Esophagus muscularis mucosa (tissue), 4 donors: ENCODE results near the gene IGSF21.

DNA sequence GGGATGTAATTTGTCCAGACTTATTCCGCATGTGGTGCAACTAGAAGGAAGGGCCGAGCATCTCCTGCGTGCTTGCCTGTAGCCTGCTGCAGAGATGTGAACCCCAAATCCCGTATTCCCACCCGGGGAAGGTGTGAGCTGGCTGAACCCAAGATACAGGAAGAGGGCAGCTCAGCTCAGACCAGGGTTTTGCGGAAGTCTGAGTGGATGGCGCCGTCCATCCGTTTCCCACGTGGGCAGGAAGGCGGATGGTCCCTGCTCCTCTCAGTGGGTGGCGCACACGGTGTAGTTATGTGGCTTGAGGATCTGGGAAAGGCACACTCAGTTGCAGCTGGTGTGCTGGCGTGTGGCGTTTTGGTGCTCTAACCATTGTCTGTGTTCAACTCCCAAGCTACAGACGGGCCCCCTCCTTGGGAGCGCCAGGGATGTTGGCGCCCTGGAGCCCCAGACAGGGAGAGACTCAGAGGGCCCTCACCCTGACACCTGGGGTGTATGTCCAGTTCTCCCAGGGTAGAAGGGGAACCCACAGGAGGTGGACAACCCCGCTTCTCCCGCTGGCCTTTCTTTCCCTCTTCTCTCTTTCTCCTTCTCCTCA is 1.3 kb downstream of the CROCC start:
- PRO-cap = no peak
- RAMPAGE, long total RNA, 4 experiments = no peak in any of the 4 experiments

DNA sequence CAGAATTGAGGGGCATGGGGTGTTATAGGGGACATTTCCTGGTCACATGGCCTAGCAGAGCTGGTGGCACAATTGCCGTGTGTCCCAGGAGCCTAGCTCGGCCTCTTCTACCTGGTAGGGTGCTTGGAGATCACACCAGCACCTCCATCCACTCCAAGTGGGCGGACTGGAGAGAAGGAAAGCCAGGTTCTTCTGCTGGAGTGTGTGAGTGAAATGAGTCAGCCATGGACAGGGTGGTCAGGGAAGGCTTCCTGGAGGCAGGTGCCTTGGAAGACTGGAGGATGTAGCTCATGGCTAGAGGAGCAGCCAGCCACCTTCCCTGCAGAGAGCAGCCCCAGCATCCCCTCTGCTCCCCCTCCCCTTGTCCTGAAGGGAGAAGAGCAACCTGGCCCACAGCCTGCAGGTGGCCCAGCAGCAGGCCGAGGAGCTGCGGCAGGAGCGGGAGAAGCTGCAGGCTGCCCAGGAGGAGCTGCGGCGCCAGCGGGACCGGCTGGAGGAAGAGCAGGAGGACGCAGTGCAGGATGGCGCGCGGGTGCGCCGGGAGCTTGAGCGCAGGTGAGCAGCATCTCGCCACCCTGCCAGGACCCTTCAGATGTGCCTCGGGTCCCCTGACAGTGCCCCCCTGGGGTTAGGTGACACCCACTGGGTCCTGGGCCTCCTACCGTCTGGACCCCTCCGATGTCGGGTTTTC is 22.1 kb downstream of the CROCC start:
- PRO-cap = no peak
- RAMPAGE, long total RNA, 4 experiments = no peak in any of the 4 experiments

DNA sequence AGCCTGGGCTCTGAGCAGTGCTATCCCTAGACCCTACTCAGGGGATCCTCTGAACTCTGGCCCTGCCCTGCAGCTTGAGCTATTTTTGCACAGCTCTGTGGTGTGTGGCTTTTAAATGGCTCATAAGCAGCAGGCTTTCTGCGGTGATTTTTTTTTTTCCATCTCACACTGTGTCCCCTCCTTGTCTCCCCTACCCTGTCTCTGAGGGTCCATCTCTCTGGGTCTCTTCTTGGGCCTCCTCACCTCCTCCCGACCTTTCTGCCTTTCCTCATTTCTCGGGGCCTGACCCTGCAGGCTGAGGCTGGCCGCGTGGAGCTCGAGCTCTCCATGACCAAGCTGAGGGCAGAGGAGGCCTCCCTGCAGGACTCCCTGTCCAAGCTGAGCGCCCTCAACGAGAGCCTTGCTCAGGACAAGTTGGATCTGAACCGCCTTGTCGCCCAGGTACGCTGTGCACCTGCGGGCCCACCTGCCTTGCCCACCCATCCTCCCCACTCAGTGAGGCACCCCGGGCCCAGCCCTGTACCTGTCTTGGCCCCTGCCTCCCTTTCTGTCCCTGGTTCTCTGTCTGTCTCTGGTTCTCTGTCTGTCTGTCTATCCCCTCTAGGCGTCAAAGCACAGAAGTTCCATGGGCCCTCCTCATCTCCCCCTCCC is 24.4 kb downstream of the CROCC start:
- PRO-cap = no peak
- RAMPAGE, long total RNA, 4 experiments = no peak in any of the 4 experiments

DNA sequence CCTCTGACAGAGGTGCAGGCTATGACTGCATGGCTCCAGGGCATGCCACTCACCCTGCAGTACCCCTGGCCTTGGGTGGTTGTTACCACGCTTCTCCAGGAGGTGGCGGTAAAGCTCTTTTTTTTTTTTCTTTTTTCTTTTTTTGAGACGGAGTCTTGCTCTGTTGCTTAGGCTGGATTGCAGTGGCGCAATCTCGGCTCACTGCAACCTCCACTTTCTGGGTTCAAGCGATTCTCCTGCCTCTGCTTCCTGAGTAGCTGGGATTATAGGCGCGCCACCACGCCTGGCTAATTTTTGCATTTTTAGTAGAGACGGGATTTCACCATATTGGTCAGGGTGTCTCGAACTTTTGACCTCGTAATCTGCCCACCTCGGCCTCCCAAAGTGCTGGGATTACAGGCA is 28.7 kb downstream of the MFAP2 start:
- PRO-cap = no peak
- RAMPAGE, long total RNA, 4 experiments = no peak in any of the 4 experiments

GRCh38 chr1:17414824-17415369 is 24.6 kb downstream of the RCC2 start:
- PRO-cap = no peak
- RAMPAGE, long total RNA, 4 experiments = no peak in any of the 4 experiments

DNA sequence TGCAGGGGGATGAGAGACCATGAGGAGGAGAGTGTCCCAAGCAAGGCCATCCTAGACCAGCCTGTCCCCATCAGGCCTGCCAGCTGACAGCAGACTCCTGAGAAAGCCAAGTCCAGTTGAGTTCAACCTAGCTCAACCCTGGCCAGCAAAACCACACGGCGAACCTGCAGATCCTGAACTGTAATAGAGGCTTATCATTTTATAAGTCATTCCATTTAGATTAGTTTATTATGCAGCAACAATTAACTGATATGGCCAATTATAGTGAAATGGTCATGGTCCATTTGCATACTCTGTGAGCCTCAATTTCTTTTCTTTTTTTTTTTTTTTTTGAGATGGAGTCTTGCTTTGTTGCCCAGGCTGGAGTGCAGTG is 36.3 kb upstream of the ARHGEF10L start:
- PRO-cap = no peak
- RAMPAGE, long total RNA, 4 experiments = no peak in any of the 4 experiments

DNA sequence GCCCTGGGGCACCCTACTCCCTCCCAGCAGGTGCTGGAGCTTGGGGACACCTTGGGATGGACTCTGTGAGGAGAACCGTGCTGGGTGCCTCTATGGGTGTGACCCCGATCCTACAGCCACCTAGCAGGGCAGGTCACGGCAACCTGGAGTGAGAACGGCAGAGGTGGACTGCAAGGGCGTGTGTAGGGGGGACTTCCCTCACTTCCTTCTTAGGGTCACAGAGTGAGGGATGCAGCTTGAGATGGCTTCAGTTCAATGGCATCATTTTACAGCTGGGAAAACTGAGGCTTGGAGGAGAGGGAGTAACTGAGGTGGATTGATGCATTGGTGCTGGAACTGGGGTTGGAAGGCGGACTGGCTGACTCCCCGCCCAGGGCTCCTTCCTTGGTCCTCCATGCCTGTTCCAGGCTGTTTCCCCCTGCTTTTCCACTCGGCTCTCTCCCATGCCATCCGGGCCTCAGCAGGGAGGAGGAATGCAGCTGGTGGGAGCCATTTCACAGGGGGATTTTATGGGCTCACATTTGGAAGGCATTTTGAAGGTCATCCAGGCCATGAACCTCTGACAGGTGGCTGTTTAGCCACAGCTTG is 18.8 kb upstream of the ARHGEF10L start:
- PRO-cap = no peak
- RAMPAGE, long total RNA, 4 experiments = no peak in any of the 4 experiments

DNA sequence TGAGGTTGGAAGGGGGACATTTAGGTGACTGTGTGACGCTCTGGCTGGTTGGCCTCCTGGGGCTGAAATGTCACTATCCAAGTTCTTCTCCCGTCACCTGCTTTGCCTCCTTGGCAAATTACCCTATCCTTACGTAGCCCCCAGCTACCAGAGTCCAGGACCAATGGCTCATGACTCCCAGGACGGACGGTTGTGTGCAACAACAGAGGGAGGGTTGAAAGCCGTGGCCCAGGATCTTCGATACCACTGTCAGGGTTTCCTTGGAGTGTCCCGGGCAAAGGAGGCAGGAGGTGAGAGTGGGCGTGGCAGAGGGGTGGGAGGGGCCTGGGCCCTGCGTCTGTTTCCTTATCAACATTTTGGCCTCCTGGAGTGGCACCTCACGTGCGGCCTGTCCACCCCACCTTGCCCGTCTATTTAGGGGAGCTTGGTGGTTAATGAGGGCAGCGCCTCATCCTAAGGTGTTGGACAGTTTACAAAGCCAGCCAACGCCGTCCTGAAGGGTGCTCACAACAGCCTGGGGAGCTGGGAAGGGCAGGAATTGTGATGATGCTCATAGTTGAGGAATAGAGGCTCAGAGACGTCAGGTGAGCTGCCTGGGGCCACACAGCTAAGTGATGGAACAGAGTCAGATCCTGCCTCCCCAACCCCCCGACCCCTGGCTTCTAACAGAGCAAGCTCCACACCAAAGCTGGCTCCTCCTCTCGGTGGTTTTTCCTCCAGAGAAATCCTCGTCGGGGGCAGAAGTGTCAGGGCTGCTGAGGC is 17.5 kb upstream of the ARHGEF10L start:
- PRO-cap = no peak
- RAMPAGE, long total RNA, 4 experiments = no peak in any of the 4 experiments

DNA sequence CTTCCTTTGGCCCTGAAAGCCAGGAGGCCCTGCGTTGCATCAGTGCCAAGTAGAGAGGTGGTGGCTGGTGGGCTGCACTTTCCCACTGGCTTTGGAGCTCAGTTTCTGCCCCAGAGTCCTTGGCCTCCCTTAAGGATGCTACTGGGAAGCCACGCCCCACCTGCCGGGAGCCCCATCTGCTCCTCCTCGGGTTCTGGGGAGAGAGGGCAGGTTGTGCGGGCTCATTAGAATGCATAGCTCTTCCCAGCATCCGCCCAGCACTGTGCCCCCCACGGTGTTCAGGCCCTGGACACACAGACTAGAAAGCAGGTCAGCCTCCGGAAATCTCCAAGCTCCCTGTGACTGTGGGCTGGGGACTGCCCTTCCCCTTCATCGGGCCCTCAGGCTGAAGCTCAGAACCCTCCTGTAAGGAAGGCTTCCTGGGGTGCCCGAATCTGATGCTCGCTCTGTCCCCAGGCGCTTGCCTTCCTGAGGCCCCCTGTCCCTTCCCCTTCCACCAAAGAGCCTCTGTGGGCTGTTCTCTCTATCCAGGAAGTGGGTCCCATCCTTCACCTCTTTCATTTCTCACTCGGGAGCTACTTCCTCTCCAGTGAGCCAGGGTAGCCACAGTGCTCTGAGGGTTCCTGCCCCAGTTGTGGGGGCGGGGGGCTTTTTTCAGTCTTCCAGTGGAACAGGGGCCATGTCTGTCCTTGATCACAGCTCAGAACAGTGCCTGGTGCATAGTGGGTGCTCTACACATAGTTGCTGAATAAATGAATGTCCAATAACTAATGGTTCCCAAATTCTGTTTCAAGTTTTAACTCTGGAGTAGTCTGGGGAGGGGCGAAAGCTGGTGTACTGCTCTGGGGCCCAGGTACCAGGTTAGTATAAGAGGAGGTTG is 1.4 kb downstream of the ARHGEF10L start:
- PRO-cap = bidirectional peak, plus-strand start at position 175 of the sequence, minus-strand start at position 93 of the sequence; unidirectional peak, minus-strand start at position 340 of the sequence
- RAMPAGE, long total RNA, 4 experiments = no peak in any of the 4 experiments

DNA sequence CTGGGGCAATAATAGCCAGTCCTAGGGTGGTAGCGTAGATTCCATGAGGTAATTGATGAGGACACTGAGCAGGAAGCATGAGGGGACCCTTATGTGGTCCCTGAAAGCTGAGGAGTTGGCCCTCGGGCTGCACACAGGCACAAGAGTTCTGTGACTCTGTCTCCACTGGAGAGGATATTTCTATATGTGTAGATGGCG is 65.8 kb downstream of the ARHGEF10L start:
- PRO-cap = no peak
- RAMPAGE, long total RNA, 4 experiments = no peak in any of the 4 experiments

DNA sequence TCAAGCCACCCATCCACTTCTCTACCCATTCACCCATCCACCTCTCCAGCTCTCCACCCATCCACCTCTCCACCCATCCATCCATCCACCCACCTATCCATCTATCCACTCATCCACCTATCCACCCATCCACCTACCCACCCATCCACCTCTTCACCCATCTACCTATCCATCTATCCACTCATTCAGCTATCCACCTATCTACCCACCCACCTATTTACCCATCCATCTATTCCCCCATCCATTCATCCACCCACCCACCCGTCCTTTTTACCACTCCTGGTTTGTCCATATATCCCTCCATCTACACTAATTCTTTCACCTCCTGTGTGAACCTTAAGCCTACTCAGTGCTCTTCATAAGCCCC is 105.7 kb downstream of the ACTL8 start:
- PRO-cap = no peak
- RAMPAGE, long total RNA, 4 experiments = no peak in any of the 4 experiments

- PRO-cap = no peak
- RAMPAGE, long total RNA, 4 experiments = no peak in any of the 4 experiments
Measured at GRCh38 chr1:17875703-17876418, 120.7 kb downstream of the ACTL8 start.

DNA sequence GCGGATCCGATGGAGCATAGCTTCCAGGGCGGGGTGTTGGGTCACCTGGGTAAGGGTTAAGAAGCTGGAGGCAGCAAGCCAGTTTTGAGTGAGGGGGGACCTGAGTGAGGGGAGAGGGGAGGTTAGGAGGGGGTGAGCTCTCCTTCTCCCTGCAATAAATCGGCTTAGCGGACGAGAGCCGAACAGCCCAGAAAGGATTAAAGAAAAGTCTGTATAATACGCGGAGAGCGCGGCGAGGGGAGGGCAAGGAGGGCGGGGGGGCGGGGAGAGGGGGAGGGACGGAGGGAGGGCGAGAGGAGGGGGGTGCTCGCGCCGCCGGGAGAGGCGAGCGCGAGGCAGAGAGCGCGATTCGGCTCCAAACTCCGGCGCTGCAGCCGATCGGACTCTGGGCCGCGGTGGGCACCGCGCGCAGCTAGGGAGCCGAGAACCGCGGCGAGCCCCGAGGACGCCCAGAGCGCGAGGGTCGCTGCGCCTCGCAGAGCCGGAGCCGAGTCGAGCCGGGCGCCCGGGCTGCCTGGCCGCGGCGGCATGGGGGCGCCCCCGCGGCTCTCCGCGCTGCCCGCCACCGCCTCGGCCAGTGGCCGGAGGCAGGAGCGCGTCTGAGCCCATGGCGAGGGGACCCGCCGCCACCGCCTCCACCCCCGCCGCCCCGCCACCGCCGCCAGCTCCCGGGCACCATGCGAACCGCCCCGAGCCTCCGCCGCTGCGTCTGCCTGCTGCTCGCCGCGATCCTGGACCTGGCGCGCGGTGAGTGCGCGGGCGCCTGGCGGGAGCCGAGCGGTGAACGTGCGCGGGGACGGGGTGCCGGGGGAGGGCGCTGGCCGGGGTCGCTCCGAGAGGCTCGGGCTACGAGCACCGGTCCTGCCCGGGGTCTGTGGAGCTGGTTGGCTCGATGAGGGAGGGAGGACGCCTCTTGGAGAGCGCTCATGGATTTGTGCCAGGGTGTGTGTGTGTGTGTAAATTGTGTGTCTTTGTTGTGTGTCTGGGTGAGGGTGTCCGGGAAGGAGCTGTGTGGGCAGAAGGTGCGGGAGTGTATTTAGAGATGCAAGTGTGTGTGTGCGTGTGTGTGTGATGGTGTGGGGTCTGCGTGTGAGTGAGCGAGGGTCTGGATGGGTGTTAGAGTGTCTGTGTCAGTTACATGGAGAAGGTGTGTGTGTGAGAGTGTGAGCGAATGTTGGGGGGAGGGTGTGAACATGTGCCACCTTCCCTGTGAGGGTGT is at the start of gene IGSF21:
TSS of gene IGSF21 (plus strand) at position 347 of the 1,219 bp plus-strand sequence.
- PRO-cap = unidirectional peak, plus-strand start at position 318 of the sequence
- RAMPAGE, long total RNA, 4 experiments = no peak in any of the 4 experiments

- PRO-cap = no peak
- RAMPAGE, long total RNA, 4 experiments = no peak in any of the 4 experiments
Measured at GRCh38 chr1:18299423-18299825, 181.3 kb upstream of the KLHDC7A start.

DNA sequence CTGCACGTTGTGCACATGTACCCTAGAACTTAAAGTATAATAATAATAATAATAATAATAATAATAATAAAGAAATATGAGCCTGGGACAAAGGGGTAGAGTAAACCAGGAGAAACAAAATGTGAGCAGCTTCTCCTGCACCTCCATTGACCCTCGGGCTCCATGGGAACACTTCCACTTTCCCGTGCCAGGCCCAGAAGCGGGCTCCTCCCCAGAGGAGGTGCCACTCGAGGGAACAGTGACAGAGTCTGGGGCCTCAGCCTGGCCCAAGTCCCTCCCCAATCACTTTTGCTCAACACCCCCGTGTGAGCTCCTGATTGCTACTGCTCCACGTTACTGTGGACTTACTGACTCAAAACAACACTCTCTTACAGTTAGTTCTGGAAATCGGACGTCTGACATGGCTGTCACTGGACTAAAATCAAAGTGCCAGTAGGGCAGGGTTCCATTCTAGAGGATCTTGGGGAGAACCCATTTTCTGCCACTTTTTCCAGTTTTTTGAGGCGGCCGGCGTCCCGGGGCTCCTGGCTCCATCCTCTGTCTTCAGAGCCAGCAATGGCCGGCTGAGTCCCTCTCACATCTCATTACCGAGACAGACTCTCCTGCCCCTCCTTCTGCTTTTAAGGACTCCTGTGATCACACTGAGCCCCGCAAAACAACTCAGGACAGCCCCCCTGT is 17.6 kb upstream of the KLHDC7A start:
- PRO-cap = no peak
- RAMPAGE, long total RNA, 4 experiments = no peak in any of the 4 experiments

DNA sequence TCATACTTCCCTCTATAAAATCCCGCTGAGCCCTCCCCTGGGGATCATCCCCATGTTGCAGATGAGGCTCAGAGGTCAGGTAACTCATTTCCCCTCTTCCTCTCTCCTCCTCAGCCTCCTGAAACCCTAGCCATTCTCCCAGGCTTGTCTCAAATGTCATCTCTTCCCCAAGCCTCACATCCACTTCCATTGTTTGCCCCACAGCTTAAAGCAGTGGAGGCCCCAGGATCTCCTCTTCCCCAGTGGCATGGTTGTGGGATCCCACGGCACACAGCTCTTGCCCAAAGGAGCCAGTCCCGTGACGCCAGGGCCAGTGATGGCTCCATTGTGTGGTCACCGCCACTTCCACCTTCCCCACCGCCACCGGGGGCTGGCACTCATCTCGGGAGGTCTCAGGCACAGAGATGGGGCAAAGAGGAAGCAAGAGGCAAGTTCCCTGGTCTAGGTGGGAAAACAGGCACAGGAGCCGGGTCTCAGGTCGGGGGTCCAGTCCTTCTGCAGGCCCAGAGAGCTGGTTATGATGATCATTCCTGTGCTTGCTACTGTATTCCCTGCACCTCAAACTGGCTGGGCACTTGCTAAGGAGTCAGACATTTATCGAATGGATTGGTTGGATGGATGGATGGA is 22.9 kb upstream of the ALDH4A1 start:
- PRO-cap = no peak
- RAMPAGE, long total RNA, 4 experiments = no peak in any of the 4 experiments

DNA sequence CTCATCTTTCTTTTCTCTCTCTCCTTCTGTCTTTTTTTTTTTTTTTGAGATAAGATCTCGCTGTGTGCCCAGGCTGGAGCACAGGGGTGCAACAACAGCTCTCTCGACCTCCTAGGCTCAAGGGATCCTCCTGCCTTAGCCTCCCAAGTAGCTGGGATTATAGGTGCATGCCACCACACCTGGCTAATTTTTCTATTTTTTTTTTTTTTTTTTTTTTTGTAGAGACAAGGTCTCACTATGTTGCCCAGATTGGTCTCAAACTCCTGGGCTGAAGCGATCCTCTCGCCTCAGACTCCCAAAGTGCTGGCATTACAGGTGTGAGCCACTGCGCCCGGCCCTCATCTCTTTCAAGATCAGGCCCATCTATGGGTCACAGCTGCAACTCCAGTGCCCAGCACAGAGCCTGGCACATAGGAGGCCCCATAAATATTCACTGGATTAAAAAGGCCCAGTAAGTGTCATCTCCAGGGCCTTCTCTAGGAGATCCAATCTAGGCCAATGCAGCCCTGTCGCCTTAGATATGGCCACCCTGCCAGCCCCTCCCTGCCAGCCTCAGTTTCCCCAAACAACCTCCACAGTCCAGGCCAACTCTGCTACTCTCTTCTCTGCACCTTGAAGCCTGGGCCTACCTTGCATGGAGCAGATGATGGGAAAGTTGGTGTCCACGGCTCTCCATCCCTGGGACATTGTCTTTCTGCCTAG is 20.7 kb downstream of the IFFO2 start:
- PRO-cap = no peak
- RAMPAGE, long total RNA, 4 experiments = no peak in any of the 4 experiments

GRCh38 chr1:18955095-18955416 is 1.4 kb downstream of the IFFO2 start:
- PRO-cap = no peak
- RAMPAGE, long total RNA, 4 experiments = no peak in any of the 4 experiments

DNA sequence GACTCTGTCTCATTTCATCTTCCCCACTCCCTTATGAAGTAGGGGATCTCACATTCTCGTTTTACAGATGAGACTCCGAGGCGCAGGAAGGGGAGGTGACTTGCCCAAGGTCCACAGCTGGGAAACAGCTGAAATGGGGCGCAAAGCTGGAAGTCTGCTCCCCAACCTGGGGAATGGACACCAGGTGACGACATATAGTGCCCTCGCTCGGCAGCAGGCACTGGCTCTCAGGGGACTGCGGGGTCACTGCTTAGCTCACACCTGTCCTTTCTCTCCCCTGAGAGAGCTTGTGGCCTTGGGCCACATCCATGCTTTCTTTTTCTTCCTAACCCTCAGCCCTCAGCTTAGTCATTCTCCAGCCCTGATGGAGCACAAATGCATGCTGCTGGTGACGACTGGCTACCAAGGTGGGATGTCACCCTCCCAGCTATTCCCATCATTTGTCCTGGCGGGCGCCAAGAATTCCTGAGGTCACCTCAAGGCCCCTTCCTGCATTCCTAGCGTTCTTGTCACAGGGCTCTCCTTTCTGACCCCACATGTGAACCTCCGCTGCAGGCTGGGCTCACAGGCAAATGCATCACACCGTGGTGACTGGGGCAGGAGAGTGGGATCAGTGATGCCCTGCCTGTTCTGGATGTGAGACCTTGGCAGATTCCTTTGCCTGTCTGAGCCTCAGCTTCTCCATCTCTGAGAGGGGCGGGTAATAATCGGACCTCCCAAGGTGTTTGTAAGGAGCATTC is 53.3 kb upstream of the IFFO2 start:
- PRO-cap = no peak
- RAMPAGE, long total RNA, 4 experiments = no peak in any of the 4 experiments

DNA sequence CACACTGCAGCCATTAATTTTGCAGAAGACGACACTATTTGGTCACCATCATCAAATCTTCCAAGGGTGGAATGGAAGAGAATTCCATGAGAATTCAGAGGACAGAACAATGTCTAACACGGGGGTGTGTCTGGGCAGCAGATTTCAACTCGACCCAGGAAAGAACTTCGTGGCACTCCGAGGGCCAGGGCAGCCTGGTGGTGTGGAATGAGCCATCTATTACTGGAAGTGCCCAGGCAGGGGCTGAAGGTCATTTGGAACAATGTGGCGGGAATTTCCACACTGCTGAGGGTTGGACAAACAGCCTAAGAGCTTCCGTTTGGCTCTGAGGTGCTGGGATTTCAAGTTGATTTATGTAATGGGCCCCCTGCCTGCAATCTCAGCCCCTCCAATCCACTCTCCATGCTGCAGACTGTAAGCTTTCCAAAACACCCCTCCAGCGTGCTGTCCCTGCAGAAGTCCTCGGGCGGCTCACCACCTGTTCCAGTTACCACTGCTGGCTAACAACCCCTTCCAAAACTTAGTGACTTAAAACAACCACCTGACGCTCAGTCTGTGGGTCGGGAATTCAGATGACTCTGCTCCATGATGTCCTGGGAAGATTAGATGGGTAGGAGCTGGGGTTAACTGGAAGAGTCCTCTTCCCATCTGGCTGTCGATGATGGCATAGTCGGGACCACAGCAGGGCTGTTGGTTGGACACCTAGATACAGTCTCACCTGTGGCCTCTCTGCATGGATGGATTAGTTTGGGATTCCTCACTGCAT is 89.5 kb upstream of the IFFO2 start:
- PRO-cap = no peak
- RAMPAGE, long total RNA, 4 experiments = no peak in any of the 4 experiments